ENCODE data around the gene NEK7.

DNA sequence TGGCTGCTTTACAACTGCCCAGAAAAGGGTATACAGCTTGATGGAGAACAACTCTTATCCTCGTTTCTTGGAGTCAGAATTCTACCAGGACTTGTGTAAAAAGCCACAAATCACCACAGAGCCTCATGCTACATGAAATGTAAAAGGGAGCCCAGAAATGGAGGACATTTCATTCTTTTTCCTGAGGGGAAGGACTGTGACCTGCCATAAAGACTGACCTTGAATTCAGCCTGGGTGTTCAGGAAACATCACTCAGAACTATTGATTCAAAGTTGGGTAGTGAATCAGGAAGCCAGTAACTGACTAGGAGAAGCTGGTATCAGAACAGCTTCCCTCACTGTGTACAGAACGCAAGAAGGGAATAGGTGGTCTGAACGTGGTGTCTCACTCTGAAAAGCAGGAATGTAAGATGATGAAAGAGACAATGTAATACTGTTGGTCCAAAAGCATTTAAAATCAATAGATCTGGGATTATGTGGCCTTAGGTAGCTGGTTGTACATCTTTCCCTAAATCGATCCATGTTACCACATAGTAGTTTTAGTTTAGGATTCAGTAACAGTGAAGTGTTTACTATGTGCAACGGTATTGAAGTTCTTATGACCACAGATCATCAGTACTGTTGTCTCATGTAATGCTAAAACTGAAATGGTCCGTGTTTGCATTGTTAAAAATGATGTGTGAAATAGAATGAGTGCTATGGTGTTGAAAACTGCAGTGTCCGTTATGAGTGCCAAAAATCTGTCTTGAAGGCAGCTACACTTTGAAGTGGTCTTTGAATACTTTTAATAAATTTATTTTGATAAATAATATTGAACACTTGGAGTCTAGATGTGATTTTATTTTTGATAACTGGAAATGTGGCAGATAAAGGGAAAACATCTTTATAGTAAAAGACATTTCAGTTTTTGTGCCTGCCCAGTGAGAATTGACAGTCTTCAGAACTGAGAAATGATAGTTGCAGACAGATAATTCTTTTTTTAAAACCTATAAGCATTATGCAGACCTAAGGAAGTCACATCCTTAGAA lies 2.9 kb downstream of the RGS2 start:
- PRO-cap, result no peak

- PRO-cap, result no peak
Observed at GRCh38 chr1:193104282-193104865, 840 bp downstream of the GLRX2 start.

- PRO-cap, result no peak
Observed at GRCh38 chr1:193115542-193116212, 6.2 kb upstream of the CDC73 start.

- PRO-cap, result no peak
Observed at GRCh38 chr1:193348295-193348731, 161.9 kb upstream of the B3GALT2 start.

GRCh38 chr1:193479192-193479781 lies 292.9 kb upstream of the B3GALT2 start:
- PRO-cap, result no peak

DNA sequence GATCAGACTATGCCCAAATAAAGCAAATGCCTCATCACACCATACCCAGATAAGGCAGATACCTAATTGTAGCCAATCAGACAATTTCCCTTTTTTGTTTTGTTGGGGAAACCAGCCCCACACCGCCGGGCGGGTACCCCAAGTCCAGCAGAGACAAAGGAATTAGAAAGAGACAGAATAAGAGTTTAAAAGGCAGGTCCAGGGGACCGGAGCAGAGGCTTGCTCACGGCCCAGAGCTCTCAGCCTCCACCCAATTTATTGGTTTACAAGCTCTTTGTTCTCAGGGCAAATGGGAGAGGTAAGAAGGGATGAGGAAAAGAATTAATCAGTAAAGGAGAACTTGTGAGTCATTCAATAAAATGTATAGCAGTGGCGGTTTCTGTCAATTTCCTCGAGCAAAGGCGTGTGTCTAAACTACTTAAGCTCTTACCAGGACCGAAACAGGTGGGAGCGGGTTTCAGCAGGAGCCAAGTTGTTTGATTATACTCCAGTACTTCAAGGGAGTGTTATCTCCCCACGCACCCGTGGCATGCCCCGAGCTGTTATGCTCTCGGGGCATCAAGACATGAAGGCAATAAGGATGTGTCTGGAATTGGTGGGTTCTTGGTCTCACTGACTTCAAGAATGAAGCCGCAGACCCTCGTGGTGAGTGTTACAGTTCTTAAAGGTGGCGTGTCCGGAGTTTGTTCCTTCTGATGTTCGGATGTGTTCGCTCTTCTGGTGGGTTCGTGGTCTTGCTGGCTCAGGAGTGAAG lies 886.7 kb downstream of the KCNT2 start:
- PRO-cap, result no peak

DNA sequence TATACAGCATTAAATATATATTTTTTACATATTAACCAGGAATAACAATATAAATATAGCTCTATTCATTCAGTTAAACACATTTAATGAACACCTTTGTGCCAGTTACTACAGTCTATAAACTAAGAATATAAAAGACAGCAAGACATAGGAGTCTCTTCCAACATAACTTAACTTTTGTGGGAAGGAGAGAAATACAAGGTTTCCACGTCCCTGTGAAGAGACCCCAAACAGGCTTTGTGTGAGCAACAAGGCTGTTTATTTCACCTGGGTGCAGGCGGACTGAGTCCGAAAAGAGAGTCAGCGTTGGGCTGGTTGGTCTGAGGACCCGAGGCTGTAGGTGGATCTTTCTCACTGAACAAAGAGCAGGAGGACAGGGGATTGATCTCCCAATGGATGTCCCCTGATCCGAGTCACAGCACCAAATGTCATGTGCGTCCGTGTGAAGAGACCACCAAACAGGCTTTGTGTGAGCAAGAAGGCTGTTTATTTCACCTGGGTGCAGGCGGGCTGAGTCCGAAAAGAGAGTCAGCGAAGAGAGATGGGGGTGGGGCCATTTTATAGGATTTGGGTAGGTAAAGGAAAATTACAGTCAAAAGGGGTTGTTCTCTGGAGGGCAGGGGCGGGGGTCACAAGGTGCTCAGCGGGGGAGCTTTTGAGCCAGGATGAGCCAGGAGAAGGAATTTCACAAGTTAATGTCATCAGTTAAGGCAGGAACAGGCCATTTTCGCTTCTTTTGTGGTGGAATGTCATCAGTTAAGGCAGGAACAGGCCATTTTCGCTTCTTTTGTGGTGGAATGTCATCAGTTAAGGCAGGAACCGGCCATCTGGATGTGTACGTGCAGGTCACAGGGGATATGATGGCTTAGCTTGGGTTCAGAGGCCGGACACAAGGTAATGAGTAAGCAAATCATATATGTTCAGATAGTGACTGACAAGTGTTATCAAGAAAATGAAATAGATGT lies 760.2 kb downstream of the KCNT2 start:
- PRO-cap, result no peak

- PRO-cap, result no peak
Observed at GRCh38 chr1:196944593-196944792, 955 bp downstream of the CFHR2 start.

GRCh38 chr1:197142155-197142935 lies 4.1 kb downstream of the ASPM start:
- PRO-cap, result no peak

- PRO-cap, result no peak
Observed at GRCh38 chr1:197355177-197355813, 87.2 kb downstream of the CRB1 start.

- PRO-cap, result no peak
Observed at GRCh38 chr1:197391407-197391918, 123.4 kb downstream of the CRB1 start.

GRCh38 chr1:197774481-197775099 lies 690 bp downstream of the DENND1B start:
- PRO-cap, result unidirectional peak, plus-strand start at chr1:197774788; bidirectional peak, plus-strand start at chr1:197775047, minus-strand start at chr1:197774967

GRCh38 chr1:198155945-198156438 lies 806 bp upstream of the NEK7 start:
- PRO-cap, result unidirectional peak, plus-strand start at chr1:198156362

DNA sequence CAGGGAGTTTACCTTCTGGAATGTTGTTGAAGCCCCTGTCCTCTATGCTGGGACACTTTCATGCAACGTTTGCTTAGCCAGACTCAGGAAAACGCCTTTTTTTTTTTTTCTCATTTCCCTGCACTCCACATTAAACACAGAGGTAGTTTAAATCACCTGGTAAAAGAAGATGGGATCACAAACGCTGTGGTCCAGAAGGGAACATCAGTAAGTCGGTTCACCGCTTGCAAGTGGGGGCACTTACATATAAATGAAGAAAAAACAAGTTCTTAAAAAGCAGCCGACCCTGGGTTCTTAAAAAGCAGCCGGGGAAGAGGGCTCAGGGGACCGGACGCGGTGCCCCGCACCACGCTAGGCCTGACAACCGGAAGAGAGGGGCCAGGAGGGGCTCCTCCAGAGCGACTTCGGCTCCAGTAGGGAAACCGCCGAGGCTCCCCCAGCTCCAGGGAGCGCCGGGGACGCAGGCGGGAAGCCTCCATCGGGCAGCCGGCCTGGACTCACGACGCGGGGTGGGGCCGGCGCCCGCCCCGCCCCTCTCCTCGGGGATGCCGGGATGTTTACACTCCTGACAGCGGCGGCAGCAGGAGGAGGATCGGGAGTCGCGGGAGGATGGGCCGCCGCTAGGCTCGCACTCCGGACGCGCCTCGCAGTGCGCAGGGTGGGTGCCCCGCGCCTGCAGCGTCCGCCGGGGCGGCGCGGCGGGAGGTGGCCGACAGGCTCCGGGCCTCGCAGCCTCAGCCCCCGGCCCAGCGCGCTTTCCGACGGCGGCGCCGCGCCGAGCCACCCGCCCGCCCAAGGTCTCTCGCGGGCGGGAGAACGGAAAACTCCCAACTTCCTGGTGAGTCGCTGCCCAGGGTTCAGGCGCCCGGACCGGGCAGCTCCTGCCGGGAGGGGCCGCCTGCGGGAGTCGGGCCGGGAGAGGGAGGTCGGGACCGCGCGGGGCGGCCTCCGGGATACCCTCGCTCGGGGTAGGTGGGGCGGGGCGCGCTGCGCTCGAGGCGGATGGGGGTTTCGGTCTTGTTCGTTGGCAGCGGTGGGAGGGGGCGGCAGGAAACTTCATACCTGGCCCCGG lies at the start of gene NEK7:
TSS of gene NEK7 (plus strand) at position 560 of the 1,072 bp plus-strand sequence.
- PRO-cap, result bidirectional peak, plus-strand start at position 631 of the sequence, minus-strand start at position 511 of the sequence

DNA sequence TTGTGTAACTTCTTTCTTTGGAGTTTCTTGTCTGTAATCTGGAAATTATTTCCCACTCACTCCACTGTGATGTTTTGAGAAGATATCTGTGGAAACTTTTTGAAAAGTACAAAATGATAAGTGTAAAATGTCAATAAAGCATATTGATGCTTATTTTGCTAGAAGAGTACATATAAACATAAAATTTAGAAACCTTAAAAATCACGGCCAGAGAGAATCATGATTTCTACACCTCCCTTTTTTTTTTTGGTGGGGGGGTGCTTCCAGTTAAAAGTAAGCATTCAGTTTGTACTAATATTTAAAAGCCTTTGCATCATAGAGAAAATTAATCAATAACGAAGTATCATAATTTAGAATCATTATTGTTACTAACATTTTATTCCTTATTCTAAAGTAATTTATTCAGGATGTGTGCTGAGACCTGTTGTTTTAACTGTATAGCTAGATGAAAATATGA lies 23.2 kb downstream of the NEK7 start:
- PRO-cap, result no peak

GRCh38 chr1:198185715-198186168 lies 28.9 kb downstream of the NEK7 start:
- PRO-cap, result no peak

DNA sequence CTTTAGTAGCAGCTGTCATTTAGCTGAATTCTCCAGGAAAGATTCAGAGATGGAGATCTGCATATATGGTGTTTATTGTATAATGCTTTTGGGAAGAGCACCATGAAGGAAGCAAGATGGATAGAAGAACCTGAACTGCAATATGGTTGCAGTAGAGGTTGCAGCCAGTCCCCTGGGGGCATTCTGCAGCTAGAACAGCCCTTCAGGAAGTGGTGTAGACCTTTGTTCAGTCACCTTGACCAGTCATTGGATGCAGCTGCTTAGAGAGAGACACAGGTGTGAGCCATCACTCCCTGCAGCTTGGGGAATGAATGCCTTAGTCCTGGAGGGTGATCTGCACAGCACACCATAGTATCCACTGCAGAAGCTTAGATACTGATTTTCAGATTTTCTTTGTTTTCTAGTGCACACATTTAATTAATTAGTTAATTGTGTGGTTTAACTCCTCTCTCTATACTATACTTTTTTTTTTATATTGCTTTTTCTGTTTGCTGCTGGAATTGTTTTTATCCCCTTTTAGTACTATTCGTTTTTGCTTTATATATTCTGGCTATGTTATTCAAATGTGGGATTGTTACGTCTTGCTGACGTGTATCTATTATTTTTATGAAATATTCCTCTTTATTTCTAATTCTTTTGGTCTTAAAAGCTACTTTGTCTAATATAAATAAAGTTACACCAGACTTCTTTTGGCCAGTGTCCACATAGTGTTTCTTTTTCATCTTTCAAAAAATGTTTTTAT lies 42.4 kb downstream of the NEK7 start:
- PRO-cap, result no peak

DNA sequence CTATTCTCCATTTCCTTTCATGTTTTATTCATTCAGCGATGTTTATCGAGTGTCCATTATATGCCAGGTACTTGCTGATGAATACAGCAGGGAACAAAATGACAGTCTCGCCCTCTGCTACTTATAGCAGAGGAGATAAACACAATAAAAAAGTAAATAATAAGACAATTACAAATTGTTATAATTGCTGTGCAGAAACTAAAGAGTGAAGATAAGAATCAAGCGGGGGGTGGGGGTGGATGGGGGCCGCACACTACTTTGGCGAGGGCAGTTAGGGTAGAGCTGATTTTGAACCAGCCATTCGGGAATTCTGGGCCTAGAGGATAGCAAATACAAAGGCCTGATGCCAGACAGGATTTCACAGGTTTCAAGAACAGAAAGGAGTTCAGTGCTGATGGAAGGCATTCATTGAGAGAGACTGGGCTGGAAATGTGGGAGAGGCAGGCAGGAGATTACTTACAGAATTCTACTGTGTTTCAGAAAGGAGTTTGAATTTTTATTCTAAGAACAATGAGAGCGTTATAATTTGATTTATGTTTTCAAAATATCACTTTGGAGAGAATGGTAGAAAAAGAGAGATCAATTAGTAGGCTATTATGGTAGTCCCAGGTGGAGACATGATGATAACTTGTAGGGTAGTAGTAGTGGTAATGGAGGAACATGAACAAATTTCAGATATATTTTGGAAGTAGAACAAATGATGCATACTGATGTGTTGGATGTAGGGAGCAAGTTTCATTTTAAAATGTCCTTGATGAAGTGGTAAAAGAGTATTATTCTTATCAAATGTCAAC lies 66.1 kb downstream of the NEK7 start:
- PRO-cap, result no peak

DNA sequence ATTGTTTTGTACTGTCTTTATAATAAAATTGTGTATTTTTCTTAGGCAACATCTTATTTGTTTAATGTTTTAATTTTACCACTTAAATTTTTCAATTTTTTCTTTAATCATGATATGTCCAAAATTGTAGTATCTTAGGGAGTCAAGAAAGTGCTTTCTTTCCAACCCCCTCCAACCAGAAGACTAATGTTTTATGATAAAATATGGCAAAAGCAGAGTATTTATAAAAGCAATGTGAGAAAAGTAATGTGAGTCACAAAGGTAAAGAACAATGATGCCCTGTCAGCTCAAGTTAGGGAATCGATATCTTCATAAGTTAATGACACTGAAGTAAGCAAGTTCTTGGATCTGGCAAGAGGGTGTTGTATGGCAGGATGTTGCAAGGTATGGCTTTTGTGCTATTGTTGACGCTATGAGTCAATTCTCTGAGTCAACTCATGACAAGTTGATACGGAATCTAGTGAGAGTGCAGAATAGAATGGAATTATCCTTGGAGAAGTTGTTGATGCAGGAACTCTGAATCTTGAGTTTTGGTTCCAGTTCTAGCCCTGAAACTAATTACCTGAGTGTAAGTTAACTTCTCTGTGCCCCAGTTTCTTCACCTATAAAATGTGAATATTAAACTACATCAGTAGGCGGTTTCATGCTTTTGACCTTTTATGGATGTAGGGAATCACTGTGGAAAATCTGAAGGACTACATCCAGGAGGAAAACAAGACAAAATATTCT lies 97.1 kb downstream of the ATP6V1G3 start:
- PRO-cap, result no peak

DNA sequence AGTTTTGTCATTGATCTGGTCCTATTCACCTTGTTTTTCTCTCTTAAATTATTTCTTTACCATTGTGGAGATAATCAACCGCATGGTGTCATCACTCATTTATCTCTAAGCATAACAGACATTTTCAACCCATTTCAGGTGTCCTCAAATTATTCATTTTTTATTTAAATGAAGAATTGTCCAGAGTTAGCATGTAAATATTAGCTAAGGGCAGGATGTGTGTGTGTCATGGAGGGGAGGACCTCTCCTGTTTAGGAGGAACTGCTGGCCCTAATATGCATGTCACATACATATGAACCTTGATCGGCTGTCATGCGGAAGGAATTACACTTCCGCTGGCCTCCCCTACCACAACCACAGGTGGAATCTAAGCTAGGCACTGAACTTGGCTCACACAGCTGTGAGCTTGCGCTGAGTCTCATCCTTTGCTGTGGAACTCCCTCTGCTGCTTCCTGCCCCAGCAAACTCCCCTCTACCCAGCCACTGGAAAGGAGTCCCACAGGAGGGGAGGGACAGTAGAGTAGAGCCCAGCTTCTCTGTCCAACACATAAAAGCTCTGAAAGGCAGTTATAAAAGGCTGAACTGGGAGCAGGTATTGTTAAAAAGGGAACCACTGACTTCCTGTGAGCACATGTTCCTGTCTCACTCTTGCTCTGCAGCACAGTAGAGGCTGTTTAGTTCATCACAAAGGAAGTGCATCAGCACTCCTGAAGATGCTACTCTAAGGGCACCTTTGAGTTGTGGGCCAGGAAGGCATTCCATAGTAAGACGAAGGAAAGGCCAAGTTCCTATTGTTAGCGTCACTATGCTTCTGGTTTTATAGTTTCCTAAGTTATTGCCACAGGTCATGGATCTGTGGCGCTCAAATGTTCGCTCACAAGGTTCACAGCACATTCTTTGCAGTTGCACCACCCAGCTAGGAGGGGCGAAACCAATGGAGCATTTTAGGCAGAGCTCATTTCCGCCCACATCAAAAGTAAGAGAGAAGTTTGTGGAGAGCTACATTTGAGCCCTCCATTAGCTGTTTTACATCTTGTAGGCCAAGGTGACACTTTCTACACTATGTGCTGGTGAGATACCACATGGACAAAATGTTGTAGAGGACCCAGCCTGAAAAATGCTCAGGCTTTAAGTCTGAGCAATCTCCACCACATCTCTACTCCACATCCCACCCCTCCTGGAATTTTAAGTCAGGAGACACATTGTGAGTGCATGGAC lies 17.7 kb upstream of the PTPRC start:
- PRO-cap, result no peak